Bronchus fibroblast of lung (primary cell): ENCODE measurements around the genes KCNQ2 and PTK6.

DNA sequence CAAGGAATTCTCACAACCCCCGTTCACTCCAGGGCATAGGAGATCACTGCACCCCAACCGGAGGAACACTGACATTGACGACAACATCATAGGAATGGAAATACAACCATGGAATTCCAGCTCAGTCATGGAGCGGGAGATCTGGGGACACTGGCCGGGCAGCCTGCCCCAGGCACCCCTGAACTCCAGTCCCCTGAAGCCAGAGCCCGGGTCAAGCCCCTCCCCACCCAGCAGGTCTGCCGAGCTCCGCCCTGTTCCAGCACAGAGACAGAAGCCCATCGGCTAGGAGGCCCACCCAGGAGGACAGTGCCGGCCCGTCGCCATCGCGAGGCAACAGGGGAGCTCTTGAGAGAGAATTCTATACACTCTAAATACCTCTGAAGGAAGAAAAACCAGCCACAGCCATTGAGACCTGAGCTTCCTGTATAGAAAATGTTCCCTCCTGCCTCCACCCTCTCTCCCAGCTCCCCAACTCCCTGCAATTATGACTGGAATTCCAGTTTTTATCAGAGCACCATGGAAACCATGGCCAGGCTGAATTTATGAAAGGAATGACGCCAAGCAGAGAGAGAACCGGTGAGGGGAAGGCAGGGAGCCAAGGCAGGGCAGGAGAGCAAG, 27.8 kb upstream of the MRGBP start:
- RAMPAGE, long total RNA: no peak

DNA sequence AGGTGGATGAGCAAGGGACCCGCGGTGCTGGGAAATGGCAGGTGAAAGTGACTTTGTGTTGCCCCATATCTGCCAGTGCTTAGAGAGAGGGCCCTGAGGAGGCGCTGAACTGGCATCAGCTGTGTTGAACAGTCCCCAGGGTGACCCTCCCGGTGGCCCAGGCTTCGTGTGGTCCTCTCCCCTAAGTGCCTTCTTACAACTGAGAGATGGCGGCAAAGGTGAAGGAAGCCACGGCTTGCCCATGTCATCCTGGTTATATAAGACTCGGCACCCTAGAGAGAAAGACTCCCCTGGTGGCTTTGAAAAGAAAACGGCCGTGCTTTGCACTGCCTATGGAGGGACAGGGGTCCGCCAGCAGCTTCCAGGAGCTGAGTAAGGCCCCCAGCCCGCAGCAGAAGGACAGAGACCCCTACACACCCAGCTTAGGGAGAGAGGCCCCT, 738 bp upstream of the OGFR start:
- RAMPAGE, long total RNA: no peak

DNA sequence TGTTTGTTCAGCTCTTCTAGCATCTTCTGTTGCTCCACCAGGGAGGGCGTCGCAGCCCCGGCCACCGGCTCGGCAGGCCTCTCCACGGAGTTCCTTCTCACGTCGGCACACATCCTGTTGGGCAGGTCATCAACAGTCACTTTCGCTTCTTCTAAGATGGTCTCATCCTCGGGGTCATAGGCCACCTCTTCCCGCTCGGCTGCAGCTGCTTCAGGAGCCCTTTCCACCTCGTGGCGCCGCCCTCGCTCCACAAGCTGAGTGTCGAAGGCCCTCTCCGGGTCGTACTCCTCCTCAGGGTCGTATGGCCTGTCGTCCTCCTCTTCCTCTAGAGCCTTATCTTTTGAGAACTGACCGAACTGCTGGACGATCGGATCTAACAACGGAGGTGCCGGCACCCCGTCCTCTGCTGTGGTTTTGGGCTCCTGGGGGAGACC, 19.9 kb upstream of the TCFL5 start:
- RAMPAGE, long total RNA: no peak

- RAMPAGE, long total RNA: no peak
Measured at GRCh38 chr20:62884025-62884299, 22.3 kb upstream of the TCFL5 start.

DNA sequence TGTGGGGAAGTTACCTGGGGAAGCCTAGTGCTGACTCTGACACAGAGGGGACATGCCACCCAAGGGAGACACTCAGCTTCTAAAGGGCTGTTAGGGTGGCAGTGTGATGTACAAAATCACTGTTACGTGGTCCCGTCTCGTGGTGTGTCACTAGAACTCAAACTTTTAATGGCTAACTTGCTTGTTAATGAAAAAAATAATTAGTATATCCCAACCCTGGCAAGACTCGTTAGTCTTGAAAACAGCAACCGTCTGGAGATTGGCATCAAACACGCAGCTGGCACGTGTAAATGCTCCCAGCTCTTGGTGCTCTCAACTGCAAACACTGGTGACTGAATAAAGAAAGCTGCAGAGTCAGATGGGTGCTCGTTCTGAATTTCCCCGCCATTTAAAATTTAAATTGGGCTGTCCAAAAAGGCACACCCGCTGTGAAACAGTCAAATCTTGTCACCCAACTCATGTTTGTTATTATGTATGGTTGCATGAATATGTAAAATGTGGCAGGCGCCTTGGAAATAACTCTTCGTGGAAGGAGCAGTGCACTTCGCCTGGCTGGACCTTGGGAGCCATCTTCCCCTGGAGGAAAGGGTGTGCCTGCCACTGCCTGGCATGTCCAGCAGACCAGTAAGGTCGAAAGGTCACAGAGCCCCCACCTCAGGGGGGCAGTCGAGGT, 23.8 kb upstream of the TCFL5 start:
- RAMPAGE, long total RNA: no peak

DNA sequence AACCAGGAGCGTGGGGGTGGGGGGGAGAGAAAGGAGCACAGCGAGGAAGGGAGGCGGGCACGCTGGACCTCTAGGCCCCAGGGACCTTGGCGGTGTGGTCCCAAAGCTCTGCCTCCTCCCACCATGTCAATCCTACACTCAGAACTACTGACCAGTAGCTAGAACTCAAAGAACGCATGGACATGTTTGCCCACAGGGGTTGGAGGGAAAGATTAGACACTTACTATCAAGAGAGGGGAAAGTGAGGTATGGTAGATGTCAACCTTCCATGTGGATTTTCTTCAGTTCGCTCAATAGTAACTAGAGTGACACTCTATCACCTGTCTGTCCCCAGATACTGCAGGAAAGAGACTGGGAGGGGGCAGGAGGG, 776 bp upstream of the DIDO1 start:
- RAMPAGE, long total RNA: no peak

DNA sequence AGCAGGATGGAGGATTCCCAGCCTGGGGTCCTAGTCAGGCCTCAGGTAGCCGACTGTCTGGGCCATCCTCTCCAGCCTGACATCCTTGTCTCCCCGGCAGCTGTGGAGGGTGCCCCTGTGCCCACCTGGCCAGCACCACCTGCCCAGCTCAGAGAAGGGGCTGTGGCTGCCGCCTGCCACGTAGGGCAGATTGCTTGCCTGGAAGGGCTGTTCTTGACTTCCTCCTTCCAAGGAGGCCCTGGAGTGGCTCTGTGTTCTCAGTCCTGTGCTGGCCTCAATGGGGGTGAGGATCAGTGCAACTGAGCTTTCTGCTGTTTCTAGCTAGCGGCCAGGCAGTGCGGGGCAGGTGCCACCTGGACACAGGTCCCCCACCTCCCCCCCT, 2.1 kb downstream of the SLC17A9 start:
- RAMPAGE, long total RNA: no peak

GRCh38 chr20:63177754-63178007, 38.2 kb downstream of the YTHDF1 start:
- RAMPAGE, long total RNA: no peak

GRCh38 chr20:63254672-63254843, 295 bp upstream of the NKAIN4 start:
- RAMPAGE, long total RNA: no peak

- RAMPAGE, long total RNA: no peak
Measured at GRCh38 chr20:63281038-63281845, 8.6 kb downstream of the ARFGAP1 start.

GRCh38 chr20:63284089-63284500, 8.9 kb upstream of the COL20A1 start:
- RAMPAGE, long total RNA: no peak

- RAMPAGE, long total RNA: no peak
Measured at GRCh38 chr20:63321120-63321838, 28.3 kb downstream of the COL20A1 start.

GRCh38 chr20:63353639-63354235, 7.4 kb downstream of the CHRNA4 start:
- RAMPAGE, long total RNA: no peak

DNA sequence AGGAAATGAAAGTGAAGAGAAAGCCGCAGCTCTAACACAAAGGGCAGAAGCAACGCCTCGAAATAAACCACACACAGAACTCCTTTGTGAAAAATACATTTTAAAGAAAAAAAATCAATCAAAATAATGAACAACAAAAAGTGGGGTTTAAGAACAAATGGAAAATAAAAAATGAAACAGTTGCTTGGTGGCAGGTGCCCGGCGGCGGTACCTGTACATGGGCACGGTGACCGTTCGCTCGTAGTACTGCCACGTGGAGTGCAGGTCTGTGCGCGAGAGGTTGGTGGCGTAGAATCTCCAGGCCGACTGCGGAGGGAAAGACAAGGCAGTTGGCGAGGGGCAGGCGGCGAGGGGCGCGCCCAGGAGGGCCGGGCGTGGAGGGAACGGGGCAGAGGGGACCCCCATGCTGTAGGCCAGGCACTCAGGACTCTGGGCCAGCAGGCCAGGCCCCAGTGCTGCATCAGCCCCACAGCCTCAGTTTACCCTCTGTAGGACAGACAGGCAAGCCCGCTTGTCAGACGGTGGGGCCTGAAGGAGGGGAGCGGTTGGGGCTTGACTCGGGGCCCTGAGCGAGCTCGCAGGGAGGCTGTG, 38.8 kb downstream of the KCNQ2 start:
- RAMPAGE, long total RNA: no peak

- RAMPAGE, long total RNA: no peak
Measured at GRCh38 chr20:63472129-63472882, at the start of gene KCNQ2. KCNQ2 (minus strand) TSS chr20:63472655.

DNA sequence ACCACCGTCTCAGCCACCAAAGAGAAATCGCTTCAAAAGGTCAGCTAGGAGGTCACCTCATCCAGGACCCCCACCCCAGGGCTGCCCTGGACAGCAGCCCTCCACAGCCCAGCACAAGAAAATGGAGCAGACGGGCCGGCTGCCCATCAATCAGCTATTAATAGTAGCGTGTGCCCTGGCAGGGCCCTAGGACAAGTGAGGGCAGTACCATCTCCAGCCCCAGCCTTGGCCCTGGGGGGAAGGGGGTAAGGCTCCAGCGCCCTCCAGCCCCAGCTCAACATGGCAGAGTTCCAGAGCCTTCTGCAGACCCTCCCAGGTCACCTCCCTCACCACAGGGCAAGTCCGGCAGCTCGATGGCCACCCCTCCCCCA, 1.8 kb downstream of the EEF1A2 start:
- RAMPAGE, long total RNA: no peak

DNA sequence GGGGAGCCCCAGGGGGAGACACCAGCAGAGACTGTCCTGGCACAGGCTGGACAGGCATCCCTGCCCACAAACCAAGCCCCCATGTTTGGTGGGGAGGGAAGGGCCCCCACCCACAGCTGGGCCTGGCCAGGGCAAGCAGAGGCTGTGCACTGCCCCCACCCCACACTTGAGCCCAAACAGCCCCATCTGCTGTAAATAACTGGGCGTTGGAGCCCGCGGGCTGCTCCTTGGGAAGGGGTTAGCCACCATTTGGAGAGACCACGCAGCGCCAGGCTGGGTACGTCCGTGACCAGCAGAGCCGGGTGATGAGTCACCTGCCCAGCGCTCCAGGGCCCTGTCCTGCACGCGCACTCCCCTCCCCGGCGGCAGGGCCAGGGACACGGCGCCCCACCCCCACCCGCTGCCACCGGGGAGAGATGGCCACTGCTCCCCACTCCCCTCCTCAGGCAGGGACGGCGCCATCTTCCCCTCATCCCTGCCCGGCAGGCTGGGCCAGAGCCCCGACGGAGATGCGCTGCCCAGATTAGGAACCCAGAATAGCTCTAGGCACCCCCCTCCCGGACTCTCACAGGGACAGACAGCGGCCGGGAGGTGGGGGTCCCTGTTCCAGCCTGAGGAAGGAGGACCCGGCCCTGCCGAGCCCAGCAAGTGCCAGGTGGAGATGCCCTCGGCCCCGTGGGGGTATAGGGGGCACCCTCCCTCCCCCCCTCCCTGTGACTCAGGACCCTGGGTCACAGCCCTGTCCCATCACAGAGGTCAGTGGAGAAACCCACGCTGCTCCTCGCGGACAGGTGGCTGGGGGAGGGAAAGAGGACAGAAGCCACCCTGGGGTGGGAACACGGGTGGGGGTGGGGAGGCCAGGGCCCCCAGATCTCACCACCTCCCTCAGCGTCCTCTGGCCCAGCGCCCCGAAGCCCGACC, 754 bp downstream of the EEF1A2 start:
- RAMPAGE, long total RNA: no peak

DNA sequence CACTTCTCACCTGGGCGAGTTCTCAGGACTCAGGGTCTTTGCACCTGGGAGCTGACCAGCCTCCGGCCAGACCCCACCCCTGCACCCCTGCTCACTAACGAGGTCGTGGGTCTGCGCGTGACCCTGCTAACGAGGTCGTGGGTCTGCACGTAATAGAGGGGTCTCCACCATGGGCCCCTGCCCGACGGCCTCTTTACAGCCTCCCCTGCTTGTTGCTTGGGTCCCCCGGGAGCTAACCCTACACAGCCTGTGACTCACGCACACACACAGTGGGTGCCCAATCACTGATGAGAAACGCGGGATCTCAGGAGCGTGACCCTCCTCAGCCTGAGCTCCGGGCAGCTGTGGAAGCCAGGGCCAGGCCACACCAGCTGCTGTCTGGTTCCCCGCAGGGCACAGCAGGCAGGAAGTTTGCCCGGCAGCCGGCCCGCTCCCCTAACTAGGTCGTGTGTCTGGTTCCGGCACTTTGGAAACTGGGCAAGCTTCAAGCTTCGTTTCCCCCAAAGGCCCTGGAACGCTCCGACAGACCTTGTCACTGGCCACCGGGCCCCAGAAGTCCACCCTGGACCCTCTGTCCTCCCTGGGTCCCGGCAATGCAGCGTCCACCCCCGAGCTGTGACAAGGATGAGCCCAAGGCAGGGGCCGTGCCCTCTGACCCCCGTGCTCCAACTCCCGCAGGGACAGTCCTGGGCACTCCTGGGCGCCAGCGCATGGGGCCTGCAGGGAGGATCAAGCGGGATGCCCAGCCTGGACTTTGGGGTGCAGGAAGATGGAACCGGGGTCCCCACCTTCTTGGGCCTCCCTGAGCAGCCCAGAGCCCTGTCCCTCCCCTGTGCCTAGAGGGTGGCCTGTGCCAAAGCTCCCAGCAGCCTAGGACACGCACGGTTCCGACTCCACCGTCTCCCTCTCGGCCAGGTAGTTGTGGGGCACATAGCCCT, 705 bp downstream of the PTK6 start:
- RAMPAGE, long total RNA: no peak

GRCh38 chr20:63537140-63537628, at the start of gene PTK6:
PTK6 (minus strand) TSS chr20:63537376.
- RAMPAGE, long total RNA: no peak

DNA sequence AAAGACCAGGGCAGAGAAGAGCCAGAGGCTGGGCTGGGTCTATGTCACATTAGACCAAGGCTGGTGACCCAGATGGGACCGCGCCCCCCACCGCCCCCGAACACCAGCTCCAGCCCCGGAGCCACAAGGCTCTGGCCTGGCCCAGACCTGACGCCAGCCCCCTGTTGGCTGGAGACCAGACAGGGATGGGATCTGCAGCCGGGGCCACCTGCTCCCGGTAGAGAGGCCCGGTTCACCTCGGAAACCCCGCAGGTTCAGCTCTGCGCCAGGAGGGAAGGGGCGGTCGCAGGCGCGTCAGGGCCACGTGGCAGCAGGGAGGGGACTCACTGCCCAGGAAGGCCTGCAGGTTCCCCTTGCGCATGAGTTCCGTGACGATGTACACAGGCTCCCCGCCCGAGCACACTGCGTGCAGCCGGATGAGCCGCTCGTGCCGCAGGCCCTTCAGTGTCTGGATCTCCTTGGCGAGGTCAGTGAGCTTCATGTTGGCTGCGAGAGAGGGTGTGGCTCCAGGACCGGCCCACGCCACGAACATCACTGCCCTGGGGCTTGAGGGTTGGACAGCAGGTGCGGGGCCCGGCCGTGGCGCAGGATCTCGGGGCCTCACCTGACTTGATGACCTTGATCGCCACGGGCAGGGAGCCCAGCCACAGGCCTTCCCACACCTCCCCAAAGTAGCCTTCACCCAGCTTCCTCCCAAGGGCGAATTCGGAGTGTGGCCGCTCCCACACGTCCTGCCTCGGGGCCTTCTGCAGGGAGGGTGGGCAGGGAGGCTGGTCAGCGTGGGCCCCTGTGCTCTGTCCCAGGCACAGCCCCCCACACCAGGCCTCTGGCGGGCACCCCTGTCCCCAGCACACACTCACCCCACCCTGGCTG, 4.9 kb upstream of the PTK6 start:
- RAMPAGE, long total RNA: no peak